Choroid plexus epithelial cell (primary cell): Measurements from ENCODE around the gene YWHAH.

DNA sequence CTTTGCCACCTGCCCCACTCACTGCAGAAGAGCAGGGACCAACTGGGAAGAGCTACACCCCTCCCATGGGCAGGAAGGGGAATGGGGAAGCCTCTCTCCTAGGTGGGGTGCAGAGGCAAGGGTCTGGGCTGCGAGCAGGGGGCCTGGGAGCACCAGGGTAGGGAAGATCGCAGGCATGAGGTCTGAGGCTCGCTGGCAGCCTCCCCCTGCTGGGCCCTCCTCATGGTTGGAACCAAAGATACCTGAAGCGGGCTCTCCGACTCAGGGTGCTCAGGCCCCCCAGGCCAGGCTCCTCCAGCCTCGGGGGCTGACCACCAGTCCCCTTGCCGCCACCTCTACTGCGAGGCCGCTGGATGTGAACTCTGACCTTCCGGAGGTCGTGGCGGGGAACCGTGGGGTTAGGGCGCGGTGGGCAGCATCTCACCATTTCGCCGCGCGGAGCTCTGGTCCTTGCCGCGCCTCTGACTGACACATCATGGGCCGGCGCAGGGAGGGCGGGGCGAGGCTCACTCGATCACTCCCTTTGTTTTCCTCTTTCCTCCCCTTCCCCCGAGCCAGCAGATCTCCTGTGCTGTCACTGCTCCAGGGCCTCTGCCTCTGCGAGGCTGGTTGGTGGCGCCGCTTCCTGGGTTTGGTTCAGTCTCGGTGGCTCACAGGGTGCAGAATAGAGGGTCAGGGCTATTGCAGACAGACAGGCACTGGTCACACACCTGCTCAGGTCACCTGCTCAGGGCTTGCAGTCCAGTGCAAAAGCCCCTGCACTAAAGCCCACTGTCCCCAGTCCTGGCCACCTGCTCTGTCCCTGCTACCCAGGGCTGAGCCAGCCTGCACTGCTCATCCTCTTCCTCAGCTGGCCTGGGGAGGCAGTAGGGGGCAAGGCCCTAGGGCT is 36.4 kb downstream of the PISD start:
- RRBS = 2% methylated on average over 8 of the region's 31 CpGs

- RRBS = no CpG with 5 or more reads among the region's 13 CpGs
Observed at GRCh38 chr22:31681806-31682259, 19.8 kb upstream of the PISD start.

DNA sequence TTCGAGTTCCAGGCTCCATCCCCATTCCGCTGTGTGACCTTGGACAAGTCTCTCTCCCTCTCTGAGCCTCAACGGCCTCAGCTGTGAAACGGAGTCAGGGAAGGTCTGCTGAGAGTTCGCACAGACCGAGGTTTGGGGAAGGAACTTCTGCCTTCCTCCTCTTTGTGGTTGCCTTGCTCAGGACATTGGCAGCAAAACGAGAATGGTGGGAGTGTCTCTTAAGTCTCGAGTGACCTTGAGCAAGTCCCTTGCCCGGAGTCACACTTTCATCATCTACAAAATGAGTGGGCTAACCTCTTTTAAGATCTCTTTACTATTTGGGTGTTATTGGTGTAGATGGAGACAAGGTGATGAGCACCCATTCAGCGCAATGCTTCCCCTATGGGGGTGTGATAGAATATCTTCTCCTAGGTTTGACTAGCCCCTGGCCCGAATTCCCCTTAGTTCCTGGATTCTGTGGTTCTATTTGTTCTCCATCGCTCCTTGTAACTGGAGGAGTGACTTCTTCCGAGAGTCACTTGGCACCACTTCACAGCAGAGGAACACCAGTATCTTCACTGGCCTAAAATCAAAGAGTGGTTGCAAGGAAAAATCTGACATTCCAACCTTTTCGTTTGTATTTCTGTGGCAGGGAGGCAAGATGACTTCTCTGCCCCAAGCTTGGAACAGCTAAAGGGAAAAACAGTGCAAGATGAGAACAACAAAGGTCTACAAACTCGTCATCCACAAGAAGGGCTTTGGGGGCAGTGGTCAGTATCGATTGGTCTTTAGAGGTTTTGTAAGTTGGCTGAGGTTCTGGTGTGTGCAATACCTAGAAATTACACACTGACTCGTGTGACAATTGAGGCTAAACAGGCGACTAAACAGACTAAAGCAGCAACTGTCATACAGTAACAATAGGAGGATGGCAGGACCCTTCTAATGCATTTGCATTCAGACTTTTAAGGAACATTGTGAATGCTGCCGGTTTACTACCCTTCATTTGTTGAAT is 707 bp downstream of the DEPDC5 start:
- RRBS = no CpG with 5 or more reads among the region's 19 CpGs

- RRBS = no CpG with 5 or more reads among the region's 7 CpGs
Observed at GRCh38 chr22:31922983-31923643, 21.2 kb upstream of the YWHAH start.

DNA sequence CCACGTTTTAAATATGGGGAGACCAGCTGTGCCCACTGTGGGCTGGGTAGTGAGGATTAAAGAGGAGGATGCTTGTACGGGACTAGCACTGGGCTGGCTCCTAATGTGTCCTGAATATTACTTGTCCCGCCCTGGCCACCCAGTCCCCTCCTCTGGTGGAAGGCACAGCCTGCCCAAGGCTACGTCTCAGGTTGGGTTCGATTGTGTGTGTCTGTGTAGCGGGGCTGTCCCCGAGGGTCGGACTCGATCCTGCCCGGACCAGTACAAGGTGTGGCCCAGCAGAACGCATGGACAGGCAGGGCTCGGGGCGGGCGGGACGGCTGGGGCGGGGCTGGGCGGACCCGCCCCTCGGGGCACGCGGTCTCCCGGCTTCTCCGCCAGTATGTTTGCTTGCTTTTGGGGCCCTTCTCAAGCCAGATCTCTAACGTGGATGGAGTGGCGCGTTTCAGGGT is 580 bp upstream of the YWHAH start:
- RRBS = no CpG with 5 or more reads among the region's 26 CpGs

DNA sequence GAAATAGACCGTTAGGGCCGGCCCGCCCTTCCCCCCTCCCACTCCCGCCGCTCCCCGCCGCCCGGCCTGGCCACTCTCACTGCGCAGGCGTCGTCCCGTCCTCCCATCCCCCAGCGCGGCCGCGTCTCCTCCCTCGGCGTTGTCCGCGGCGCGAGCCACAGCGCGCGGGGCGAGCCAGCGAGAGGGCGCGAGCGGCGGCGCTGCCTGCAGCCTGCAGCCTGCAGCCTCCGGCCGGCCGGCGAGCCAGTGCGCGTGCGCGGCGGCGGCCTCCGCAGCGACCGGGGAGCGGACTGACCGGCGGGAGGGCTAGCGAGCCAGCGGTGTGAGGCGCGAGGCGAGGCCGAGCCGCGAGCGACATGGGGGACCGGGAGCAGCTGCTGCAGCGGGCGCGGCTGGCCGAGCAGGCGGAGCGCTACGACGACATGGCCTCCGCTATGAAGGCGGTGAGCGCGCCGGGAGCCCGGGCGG is at the start of gene YWHAH:
Gene YWHAH (plus strand): TSS at position 158 of the 468 bp plus-strand sequence.
- RRBS = 1% methylated on average over 38 of the region's 73 CpGs

DNA sequence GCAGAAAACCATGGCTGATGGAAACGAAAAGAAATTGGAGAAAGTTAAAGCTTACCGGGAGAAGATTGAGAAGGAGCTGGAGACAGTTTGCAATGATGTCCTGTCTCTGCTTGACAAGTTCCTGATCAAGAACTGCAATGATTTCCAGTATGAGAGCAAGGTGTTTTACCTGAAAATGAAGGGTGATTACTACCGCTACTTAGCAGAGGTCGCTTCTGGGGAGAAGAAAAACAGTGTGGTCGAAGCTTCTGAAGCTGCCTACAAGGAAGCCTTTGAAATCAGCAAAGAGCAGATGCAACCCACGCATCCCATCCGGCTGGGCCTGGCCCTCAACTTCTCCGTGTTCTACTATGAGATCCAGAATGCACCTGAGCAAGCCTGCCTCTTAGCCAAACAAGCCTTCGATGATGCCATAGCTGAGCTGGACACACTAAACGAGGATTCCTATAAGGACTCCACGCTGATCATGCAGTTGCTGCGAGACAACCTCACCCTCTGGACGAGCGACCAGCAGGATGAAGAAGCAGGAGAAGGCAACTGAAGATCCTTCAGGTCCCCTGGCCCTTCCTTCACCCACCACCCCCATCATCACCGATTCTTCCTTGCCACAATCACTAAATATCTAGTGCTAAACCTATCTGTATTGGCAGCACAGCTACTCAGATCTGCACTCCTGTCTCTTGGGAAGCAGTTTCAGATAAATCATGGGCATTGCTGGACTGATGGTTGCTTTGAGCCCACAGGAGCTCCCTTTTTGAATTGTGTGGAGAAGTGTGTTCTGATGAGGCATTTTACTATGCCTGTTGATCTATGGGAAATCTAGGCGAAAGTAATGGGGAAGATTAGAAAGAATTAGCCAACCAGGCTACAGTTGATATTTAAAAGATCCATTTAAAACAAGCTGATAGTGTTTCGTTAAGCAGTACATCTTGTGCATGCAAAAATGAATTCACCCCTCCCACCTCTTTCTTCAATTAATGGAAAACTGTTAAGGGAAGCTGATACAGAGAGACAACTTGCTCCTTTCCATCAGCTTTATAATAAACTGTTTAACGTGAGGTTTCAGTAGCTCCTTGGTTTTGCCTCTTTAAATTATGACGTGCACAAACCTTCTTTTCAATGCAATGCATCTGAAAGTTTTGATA is 12.3 kb downstream of the YWHAH start:
- RRBS = no CpG with 5 or more reads among the region's 19 CpGs

GRCh38 chr22:32175884-32176566 is 16.9 kb upstream of the C22orf42 start:
- RRBS = 2% methylated on average over 10 of the region's 64 CpGs

DNA sequence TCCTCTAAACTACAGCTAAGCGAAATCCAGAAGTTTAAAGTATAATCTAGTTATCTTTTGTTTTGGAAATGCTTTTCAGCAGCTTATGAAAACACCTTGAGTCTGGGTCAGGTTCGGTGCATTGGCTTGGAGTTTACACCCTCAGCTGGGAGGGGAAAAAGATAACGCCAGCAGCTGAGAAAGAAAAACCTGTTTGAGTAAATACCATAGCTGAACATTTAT is 252 bp upstream of the RTCB start:
- RRBS = no CpG with 5 or more reads among the region's 3 CpGs

DNA sequence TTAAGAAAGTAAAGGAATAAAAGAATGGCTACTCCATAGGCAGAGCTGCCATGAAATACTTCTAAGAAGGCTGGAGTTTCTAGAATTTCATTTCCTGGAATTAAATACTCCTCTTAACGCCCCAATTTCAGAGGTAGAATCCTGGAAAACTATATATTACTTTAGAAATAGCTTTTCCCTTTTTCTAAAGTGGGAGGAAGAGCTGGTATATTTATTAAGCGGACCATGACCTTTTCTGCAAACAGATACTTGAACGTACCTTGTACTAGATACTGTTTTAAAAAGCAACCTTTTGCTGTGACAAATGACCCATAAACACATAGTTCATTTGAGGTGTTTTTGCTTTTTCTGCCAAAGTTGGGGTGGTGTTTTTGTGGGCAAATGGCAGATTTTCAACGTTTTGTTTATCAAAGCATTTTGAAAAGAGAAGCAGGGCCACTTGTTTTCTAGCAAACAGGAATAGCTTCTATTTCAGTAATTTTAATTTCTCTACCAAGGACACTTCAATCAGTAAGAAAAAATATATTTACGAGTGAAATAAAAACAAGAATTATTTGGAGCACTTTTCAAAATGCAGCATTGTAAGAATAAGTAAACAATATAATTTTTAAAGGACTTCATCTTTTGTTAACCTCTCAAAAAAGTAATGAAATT is 2.2 kb downstream of the FBXO7 start:
- RRBS = no CpG with 5 or more reads among the region's 5 CpGs

DNA sequence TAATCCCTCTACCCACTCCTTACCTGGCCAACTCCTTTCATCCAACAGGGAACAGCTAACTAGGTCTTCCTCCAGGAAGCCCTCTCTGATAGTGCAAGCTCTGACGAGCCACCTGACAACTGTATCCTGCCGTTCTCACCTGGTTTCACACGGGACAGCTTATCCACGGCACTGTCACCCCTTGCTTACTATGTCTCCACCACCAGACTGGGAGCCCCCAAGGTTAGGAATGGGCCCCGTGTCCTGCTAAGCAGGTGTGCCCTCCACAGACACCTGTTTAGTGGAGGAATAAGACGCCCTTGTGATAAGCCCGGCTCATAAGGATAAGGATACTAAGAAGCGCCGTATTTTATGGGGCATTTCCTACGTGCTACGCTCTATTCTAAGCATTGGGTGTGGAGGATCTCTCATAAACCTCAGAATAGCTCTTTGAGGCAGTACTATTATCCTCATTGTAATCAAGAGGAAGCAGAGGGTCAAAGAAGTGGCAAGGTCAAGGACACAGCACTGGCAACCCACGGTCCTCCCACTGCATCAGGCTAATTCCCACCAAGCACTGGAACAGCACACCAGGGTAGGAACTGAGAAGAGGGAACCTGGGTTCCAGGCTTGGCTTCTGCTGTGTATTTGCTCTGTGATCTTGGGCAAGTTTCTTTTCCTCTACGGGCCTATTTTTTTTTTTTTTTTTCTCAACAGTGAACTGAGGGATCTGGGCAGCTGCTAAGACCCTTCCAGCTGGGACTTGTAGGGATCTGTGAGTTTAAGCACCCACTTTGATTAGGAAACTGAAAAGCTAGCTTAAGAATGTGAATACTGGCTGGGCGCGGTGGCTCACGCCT is 55.5 kb downstream of the FBXO7 start:
- RRBS = no CpG with 5 or more reads among the region's 16 CpGs

- RRBS = no CpG with 5 or more reads among the region's 15 CpGs
Observed at GRCh38 chr22:32533601-32534289, 59.1 kb downstream of the FBXO7 start.

DNA sequence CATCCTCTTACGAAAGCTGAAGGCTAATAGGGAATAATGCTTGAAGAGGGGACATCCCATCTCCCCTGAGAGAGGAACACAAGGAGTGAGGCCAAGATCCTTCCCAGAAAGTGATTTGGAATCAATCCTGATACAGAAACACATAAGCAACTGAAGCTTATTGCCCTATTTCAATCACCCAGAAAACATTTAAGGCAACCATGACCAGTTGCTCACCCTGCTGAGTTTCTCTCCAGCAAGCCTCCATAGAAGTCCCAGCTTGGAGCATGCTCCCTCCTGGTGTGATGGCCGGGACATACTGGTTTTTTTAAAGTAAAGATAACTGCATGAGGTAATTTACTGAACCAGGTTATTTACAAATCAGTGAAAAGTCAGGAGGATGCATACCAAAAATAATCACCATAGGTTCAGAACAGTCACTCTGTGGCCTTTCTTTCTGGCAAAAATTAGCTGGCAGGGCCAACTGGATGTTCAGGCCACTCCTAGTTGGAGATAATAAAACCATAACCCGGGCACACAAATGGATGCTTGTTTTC is 80.7 kb downstream of the FBXO7 start:
- RRBS = no CpG with 5 or more reads among the region's 3 CpGs

DNA sequence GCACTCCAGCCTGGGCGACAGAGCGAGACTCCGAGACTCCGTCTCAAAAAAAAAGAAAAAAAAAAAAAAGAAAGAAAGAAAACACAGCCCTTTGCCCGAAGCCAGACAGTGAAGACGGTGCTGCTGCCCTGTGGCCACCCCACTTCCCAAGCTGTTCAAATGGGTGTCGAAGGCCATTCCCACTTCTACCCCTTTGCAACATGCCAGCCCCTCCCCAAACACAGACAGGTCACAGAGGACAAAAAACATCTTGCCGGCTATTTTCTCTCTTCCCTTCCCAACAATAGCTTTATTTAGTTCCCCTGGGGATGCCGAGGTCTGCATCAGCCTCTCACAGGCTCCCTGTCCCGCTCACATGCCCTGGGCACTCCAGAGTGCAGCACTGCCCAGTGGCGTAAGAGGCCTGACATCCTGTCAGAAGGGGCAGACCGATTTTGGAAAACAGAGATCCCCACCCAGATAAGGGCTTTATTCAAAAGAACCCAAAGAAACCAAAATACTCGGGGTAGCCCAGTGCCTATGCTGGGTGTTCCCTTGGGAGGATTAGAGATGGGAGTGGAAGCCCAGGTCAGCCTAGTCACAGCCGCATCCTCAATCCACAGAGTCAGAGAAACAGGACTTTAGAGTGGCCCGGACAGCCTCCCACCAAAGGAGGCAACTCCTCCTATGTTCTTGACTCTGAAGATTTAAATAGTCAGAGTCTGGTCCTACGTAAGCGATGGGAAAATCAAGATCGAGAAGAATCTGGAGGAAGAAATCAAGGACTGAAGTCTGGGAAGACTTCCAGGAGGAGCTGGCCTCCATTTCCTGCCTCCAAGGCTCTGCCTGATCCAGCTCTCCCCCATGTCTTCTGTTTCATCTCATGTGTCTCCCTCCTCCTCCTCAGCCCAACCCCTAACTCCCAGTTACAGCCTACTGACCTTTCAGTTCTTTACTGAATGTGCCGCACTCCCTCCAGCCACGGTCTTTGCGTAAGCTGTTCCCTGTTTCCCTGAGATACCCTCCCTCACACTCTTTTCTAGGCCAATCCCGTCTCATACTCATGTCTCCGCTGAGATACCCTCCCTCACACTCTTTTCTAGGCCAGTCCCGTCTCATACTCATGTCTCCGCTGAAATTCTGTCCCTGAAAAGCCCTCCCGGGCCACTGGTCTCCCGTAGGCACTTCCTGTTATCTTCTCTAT is 129.3 kb downstream of the FBXO7 start:
- RRBS = no CpG with 5 or more reads among the region's 27 CpGs

DNA sequence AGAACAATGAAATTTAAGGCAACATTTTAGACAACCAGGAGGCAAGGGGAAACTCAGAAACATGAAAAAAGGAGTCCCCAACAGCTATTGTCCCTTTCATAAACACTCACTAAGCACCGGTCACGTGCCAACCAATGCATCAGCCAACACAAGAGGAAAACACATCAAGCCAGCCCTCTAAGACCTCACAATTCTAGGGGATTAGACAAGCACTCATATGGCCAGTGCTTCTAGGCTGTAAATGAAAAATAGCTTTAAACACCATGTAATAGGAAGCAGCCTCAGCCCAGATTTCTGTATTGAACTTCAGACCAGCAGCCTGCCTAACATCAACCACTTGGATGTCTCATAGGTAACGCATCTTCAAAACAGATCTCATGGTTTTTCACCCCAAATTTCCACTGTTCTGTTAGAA is 101.0 kb upstream of the TIMP3 start:
- RRBS = no CpG with 5 or more reads among the region's 3 CpGs

- RRBS = no CpG with 5 or more reads among the region's 7 CpGs
Observed at GRCh38 chr22:32800593-32801228, 794 bp upstream of the TIMP3 start.

DNA sequence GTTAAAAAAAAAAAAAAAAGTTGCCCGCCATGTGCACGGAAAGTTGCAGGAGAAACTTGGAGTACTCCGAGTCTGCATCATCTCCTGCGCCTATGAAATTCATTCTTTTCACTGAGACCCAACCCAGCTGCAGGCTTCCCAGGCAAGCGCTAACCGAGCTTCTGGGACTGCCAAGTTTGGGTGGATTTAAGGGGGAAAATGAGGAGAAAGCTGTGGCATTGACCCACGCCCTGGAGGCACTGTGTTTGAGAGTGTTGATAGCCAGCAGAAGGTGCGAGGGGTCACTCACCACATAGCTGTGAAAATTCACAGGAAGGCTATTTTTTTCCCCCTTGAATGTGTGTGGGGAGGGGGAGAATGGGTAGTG is 987 bp downstream of the TIMP3 start:
- RRBS = no CpG with 5 or more reads among the region's 8 CpGs

GRCh38 chr22:32804473-32805227 is 3.1 kb downstream of the TIMP3 start:
- RRBS = no CpG with 5 or more reads among the region's 12 CpGs

DNA sequence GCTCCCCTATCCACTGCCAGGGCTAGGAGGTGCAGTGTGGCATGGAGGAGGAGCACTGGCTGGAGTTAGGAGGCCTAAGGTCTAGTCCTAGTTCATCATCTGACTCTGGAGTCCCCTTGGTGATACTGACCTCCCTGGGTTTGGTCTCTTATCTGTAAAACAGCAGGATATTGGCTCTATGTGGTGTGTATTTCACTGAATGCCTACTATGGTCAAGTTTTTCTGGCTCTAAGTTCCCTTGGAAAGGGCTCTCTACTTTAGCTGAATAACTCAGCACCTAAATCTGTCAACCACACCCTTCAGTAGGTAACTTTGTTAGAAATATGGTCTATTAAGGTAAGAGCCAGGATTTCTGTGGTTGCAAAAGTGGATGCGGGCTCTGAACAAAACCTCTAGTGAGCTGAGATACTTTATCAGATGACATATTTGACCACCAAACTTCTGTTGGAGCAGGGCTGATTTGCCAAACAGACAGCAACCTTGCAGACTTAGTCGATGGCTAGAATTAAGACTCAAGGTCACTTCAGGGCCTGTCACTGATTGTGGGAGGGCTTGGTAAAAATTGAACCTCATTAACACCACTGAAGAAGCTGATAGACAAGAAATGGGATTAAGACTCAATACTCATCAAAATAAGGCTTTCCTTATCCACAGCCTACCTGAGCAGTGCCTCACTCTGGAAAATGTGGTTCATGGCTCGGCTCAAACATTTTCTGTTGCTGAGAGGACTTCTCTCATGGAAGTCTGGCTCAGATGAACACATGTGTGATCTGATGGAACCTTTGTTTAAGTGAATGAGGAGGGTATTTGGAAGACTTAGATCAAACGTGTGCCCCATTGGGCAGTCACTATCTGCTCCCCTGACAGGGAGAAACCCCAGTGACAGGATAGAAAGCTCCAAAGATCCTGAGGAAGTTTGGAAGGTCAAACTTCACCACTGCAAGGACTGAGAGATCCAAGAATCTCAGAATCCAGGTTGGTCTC is 10.7 kb downstream of the TIMP3 start:
- RRBS = no CpG with 5 or more reads among the region's 4 CpGs

DNA sequence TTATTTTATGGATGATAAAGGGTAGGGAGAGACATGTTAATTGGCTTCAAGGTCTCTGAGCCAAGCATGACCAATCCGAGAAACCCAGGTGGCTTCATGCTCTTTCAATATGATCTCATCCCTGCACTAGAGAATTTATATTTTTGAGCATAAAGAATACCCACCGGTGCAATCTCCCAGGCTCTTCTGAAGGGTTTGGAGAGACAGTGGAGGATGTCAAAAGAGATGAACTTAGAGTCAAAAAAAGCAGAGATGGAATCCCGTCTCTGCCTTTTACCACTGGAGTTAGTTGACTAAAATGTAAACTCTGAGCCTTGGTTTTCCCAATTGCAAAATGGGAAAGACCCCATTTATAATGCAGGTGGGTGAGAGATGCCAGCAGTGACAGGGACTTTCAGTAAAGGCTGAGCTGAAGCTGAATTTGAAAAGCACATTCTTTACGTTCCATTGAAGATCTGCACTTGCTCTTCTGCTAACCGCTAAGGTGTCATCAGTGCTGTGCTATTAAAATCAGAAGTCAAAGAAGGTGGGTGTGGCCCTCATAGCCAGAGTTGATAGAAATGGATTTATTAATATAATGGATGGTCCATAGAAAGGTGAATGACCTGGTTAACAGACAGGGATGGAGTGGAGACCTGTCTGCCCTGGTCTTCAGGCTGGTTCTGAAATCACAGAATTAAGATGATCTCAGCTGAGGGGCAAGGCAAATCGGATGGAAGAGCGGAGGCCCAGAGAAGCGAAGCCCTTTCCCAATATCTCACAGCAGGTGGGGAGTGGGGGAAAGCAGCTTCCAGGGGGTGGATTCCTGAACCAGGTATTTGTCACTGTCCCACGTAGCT is 19.6 kb downstream of the TIMP3 start:
- RRBS = no CpG with 5 or more reads among the region's 9 CpGs